Brain (tissue), 1 donor: Measurements from ENCODE around the gene MEGF11.

- RRBS = no CpG with 5 or more reads among the region's 16 CpGs
These were observed 10.0 kb downstream of the SLC51B start for GRCh38 chr15:65055052-65055666.

GRCh38 chr15:65184136-65184818 is 865 bp downstream of the CLPX start:
- RRBS = 1% methylated on average over 24 of the region's 34 CpGs

DNA sequence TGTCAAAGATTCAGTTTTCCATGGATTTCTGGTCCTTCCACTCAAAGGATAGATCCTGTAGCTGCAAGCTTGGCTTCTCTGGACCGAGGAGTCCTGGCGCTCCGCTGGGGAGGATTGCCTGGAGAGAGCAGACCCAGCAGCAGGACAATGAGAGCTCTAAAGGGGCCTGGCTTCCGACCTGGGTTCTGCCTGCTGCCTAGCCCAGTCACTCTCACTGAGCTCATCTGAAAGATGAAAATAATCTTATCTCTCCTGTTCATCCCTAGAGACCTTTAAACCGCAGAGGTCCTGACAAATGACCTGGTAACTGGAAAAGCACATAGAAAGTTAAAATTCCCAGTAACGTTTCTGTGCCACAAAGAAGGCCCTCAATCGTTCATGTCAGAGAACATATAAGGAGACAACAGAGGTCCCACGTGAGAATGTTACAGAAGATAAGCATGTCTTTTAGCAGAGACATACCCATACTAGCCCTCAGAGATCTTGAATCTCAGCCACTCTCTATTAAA is 693 bp upstream of the IGDCC3 start:
- RRBS = no CpG with 5 or more reads among the region's 8 CpGs

DNA sequence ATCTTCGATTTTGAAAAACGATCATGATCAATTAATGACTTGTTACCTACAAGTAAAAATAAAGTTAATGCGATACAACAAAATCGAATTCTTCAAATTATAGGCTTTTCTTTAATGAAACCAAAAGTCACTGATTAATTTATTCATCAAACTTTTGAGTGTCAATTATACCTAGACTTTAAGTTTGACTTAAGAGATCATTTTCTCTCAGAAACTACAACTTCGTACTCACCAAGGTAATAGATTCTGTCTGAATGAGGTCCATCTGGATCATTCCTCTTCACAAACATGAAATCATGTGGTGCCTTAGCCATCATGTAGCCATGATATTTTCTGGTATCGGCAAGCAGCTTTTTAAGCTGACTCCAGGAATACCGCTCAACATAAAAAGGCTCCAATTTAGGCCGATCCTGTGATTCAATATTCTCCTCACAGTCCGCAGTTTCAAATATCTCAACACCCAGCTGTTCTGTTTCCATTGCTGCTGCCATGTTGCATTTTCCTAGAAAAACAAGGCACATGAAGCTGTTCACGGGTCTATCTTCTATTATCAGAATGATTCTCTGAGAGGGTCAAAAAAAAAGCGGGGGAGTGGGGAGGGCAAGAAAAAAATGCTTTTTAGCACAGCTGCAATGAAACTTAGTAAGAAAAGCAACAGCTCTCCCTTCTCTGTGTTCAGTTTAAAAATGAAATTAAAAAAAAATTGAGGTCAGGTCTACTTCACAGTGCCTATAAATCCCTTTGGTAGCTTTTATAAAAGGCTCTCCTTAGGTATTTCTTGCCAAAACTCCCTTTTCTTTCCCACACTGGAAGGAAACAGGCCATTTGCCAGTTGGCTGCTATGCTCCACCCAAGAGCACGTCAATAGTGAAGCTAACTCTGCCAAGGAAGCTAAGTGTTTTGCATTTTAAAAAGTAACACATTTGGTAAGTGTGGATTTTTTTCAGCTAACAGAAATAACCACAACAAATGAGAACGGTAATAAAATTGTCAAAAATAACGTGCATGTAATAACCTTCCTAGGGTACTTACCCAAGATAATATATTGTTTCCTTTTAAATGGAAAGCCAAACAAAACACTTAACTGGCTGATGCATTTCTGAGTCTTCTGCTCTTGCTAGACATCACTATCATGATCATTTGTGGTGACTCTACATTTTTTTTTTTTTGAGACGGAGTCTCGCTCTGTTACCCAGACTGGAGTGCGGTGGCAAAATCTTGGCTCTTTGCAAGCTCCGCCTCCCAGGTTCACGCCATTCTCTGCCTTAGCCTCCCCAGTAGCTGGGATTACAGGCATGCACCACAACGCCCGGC is 5.0 kb downstream of the DPP8 start:
- RRBS = no CpG with 5 or more reads among the region's 21 CpGs

DNA sequence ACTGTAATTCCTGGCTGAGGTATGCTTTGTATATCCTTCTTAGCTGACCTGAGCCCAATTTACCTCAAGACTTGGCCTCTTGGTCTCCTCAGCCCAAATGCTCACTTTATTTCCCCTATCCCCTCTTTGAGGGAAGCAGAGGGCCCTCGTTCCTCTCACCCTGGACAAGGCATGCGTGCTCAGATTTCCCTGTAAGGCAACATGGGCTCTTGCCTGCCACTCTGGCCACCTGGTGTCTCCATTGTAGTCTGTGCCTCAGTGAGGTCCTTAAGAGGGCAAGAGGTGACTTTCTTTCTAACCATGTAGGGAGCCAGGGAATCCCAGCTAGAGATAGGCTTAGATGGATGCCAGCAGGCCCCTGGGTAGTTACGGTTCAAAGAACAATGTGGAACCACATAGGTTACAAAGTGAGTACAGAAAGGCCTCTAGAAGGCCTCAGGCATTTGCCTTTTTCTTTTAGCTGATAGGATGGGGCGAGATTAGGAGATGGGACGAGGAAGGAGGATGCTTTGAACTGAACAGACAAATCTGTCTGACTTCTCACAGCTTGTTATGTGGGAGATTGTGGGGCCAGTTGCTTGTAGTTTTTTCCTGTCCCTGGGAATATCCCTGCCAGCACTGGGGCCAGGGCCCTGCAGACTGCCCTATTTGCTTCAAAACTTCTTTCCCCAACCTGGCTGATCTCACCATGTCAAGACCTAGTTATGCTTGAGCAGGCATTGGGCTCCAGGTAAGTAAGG is 1.1 kb upstream of the INTS14 start:
- RRBS = no CpG with 5 or more reads among the region's 5 CpGs

- RRBS = no CpG with 5 or more reads among the region's 10 CpGs
These were observed 2.1 kb downstream of the DENND4A start for GRCh38 chr15:65789782-65790586.

DNA sequence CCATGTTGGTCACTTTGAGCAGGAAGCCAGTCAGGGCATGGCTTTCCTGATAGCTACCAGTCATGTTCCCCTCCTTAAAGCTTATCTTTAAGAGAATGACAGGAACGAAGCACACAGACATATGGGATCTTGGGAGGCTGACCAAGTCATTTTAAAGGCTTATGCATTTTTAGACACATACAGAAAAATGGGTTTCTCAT is 29.7 kb upstream of the RAB11A start:
- RRBS = no CpG with 5 or more reads among the region's 1 CpG

DNA sequence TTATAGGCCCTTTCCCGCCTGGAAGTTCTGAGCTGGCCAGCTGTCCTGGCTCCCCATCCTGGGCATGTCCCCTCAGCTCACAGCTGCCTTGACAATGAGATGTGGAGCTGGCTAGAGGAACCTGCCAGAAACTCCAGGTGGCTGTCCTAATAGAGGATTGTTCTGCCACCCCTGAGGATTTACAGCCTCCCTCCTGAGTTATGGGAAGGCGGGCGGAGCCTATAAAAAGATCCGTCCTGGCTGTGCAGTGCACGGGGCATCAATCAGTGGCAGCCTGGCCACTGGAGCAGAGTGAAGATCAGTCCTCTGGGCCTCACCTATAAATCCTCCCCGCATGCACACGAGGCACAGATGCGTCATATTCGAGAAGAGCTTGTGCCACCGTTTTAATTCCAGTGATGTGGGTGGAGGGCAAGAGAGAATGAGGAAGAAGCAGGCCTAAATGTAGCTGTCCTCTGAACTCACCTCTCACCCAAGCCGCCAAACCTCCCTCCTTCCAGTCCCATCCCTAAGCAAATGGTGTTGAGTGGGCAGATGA is 90.0 kb downstream of the MEGF11 start:
- RRBS = no CpG with 5 or more reads among the region's 11 CpGs

DNA sequence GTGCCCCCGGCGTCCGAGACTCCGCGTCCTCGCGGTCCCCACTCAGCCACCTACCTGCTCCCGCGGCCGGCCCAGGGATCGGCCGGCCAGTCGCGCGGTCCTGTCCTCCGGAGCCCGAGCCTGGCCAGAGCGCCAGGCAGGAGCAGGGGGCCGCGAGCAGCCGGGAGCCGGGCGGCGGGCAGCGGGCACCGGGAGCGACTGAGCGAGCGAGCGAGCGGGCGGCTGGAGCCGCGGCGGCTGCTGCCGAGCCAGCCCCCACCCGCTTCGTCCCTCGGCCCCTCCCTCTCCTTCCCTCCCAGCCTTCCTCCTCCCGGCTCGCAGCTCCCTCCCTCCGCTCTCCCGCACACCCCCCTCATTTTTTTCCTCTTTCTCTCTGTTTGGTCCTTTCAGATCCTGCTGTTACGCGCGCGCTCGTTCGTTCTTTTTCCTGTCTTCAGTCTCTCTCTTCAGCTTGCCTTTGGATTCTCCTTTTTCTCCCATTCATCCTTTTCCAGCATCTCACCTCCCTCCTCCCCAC is at the start of gene MEGF11:
Gene MEGF11 (minus strand): TSS at position 200 of the 517 bp plus-strand sequence.
- RRBS = under 1% methylated on average over 16 of the region's 49 CpGs

GRCh38 chr15:66490660-66491396 is 6.7 kb downstream of the SNAPC5 start:
- RRBS = no CpG with 5 or more reads among the region's 3 CpGs

DNA sequence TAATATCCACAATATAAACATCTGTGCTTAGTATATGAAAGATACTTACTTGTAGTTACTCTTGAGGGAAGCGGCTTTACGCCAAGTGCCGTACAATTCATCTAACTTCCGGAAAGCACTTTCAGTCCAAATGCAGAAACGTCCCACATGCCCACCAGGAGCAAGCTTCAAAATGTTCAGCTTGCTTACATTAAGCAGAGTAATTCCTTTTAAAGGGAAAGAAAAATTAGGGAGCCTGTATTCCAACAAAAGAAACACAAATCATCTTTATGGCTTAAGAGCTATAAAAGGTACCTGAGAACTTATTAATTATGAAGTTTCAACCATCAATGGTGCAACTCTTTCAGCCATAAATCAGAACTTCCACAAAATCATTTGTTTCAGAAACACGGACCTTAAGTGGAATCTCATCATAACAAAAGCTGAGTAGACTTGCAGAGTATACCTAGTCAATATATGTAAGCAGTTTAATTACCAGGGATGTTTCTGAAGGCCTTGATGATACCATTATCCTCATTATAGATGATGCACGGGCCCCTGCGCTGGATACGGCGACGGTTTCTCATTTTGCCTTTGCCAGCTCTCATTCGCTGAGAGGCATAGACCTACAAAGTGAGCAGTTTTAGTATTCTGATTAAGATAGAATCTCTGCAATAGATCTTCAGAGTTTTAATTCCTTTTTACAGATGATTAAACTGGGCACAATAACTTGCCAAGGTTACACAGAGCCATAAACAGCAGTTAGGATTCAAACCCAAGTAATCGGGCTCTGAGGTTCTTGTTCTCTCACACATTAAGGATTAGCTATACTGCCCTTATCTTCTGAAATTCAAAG is 3.5 kb downstream of the RPL4 start:
- RRBS = no CpG with 5 or more reads among the region's 13 CpGs

- RRBS = no CpG with 5 or more reads among the region's 7 CpGs
These were observed 14.9 kb upstream of the LCTL start for GRCh38 chr15:66580572-66581274.

GRCh38 chr15:66646807-66647862 is 54.9 kb upstream of the SMAD6 start:
- RRBS = no CpG with 5 or more reads among the region's 18 CpGs

GRCh38 chr15:66655895-66656437 is 46.1 kb upstream of the SMAD6 start:
- RRBS = no CpG with 5 or more reads among the region's 4 CpGs

- RRBS = no CpG with 5 or more reads among the region's 4 CpGs
These were observed 59.7 kb downstream of the SMAD6 start for GRCh38 chr15:66761844-66762070.

- RRBS = no CpG with 5 or more reads among the region's 3 CpGs
These were observed 138.6 kb downstream of the SMAD6 start for GRCh38 chr15:66840608-66841049.

DNA sequence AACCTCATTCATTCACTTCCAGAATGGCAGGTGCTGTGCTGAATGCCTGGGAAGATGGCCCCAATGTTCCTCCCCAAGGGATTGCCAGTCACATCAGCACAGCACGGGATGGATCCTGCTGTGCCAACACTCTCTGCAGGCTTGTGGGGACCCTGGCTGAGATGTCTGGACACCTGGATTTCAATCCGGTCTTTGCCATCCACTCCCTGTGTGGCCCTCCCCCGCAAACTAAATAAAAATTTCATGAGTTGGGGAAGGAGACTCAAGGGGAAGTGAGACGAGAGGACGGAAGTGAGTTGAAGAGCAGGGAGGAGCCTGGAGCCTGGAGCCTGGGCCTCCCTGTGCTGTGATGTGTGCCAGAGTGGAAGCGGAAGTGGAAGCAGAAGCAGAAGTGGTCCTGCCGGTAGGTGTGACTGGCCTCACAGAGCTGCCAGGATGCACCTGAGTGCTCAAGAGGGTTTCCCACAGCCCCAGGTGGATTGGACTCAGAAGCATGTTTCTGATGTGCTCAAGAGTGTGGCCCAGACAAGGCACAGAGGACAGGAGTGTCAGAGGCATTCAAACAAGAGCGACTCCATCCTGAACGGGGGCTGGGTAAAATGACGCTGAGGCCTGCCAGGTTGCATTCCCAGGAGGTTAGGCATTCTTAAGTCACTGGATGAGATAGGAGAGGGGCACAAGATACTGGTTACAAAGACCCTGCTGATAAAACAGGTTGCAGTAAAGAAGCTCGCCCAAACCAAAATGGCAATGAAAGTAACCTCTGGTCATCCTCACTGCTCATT is 164.1 kb downstream of the SMAD6 start:
- RRBS = no CpG with 5 or more reads among the region's 11 CpGs

DNA sequence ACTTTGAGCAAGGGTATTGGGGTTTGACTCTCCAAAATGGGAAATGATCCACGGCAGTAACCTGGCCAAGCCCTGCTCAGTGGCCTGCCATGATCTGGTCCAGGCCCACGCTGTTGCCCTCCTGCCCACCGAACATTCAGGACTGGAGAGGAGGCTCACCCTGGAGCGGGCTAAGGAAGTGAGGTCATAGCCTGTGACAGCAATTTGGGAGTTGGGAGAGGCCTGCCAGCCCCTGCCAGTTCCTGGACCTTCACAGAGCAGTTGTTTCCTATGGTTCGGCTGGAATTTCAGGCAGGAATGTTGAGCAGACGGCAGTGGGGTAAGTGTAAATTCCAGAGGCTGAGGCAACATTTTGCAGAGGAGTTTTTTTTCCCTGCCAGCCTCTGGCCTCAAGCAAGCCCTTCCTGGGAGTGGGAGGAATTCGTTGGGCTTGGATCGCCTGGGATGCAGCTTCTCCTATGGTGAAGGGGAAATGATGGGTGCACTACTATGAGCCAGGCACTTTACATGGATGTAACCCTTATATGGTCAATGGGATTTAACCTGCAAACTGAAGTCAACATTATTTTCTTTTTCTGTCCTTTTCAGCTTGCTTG is 21.1 kb upstream of the SMAD3 start:
- RRBS = no CpG with 5 or more reads among the region's 8 CpGs

DNA sequence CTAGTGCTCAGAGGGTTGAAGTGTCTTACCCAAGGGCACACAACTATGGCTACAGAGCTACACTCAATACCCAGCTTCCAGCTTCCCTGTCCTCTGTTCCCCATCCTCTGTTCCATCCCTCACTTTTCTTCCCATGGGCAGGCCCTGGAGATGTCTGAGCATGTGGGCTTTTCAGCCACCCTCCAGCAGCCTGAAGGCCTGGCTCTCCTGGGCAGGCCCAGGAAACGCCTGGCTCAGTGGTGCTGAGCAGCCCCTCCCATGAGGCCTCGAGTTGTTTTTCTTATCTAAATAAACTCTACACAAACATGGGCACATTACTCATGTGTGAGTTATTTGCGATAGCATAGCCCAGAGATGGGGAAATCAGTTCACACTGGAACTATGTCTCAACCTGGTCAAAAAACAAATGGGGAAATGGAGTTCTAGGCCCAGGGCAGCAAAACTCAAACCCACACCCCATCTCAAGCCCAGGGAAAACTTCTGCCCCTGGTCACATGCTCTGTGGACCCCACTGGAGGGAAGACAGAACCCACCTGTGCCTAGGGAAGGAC is 16.7 kb upstream of the SMAD3 start:
- RRBS = no CpG with 5 or more reads among the region's 3 CpGs